NCI-H460 (cell line): ENCODE measurements around a stretch of chr1.

GRCh38 chr1:222040358-222040557 is 298.4 kb upstream of the DUSP10 start:
RAMPAGE:
- cytosol, long total RNA: no peak
- long total RNA: no peak
- nucleus, long total RNA: no peak

RAMPAGE:
- cytosol, long total RNA: no peak
- long total RNA: no peak
- nucleus, long total RNA: no peak
Measured at GRCh38 chr1:222060095-222060578, 318.2 kb upstream of the DUSP10 start.

RAMPAGE:
- cytosol, long total RNA: no peak
- long total RNA: no peak
- nucleus, long total RNA: no peak
Measured at GRCh38 chr1:222071137-222071649, 329.3 kb upstream of the DUSP10 start.

DNA sequence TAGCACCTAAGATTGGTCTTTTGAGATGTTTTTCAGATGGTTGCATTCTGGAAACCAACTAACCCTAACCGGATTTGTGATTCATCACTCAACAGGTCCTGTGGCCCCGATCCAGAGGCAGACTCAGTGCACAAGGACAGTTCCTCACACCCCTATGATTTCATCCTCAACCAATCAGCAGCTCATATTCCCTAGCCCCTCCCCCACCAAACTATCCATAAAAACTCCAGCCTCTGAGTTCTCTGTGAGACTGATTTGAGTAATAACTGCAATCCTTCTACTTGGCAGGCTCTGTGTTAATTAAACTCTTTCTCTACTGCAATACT is 26.3 kb downstream of the HHIPL2 start:
RAMPAGE:
- cytosol, long total RNA: no peak
- long total RNA: no peak
- nucleus, long total RNA: no peak

GRCh38 chr1:222524793-222525287 is 23.1 kb downstream of the HHIPL2 start:
RAMPAGE:
- cytosol, long total RNA: no peak
- long total RNA: no peak
- nucleus, long total RNA: no peak

RAMPAGE:
- cytosol, long total RNA: no peak
- long total RNA: no peak
- nucleus, long total RNA: no peak
Measured at GRCh38 chr1:222618834-222619349, 995 bp downstream of the MIA3 start.

DNA sequence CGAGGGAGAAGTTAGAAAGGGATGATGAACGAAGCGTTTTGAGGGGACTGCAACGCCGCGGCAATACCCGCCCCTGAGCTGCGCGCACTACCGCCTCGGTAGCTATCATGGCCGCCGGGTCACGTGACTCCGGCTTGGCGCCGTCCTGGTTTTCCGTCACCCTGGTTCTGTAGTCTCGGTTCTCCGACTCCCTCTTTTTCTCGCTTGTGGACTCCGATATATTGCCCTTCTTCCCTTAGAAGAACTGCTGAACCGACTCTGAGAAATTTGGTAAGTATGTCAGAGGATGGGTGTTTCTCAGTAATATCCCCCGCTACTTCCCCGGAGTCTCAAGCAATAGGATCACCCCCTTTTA is 286 bp downstream of the BROX start:
RAMPAGE:
- cytosol, long total RNA: start-site peak on the plus strand centred at position 162 of the sequence, 62 bp wide, 411 and 547 reads in 2 replicates
- long total RNA: start-site peak on the plus strand centred at position 161 of the sequence, 63 bp wide, 90 and 169 reads in 2 replicates
- nucleus, long total RNA: start-site peak on the plus strand centred at position 177 of the sequence, 48 bp wide, 149 and 60 reads in 2 replicates

DNA sequence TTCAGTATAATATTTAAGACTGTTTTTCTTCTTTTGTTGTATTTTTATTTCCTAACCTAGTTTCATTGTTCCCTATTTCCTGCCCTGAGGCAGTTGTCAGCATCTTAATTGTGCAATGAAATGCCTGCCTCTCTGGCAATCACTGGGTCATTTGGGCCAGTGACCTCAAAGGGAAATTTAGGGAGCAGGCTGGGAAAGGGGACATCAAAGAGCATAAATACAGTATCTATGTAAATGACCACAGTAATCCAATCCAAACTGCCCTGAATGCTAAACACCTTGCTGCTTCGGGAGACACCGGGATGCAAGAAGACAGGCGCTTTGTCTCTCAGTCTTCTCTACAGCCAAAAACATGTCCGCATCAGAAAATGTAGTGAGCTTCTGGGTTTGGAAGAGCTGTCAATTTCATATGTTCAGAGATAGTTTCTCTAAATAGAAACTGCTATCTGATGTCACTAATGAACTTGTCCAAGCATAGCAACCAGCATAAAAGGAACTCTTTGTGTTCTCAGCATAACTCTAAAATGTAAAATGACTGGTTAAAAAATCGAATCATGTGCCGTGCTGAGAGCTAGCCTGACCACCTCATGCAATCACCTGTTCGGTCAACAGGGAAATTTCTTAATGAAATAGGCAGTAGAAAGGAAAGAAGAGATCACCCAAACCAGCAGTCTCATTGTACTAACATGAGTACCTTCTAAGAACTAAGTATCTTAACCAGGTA is 147.6 kb downstream of the TLR5 start:
RAMPAGE:
- cytosol, long total RNA: no peak
- long total RNA: no peak
- nucleus, long total RNA: no peak

RAMPAGE:
- cytosol, long total RNA: no peak
- long total RNA: no peak
- nucleus, long total RNA: no peak
Measured at GRCh38 chr1:223074587-223075437, 68.2 kb downstream of the TLR5 start.

RAMPAGE:
- cytosol, long total RNA: no peak
- long total RNA: no peak
- nucleus, long total RNA: no peak
Measured at GRCh38 chr1:223116586-223117131, 26.4 kb downstream of the TLR5 start.

DNA sequence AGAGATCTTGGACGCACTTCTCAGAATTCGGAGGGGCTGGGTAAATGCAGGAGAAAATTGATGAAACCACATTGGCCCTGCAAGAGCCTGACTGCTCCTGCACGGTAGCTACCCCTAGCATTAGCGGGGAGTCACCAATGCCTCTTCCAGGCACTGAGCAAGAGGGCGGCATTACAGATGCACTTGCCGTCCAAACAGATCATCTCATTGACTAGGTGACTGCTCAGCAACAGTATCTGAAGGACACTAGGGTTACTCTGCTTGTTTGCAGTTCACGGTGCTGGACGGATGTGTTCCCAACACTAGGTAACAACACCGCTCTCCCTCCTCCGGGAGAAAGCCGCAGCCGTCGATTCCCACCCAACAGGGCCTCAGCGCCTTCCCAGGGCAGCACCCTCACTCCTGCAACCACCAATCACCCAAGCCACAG is 939 bp downstream of the TLR5 start:
RAMPAGE:
- cytosol, long total RNA: no peak
- long total RNA: no peak
- nucleus, long total RNA: no peak

GRCh38 chr1:223248310-223249293 is 105.6 kb upstream of the TLR5 start:
RAMPAGE:
- cytosol, long total RNA: no peak
- long total RNA: no peak
- nucleus, long total RNA: no peak

DNA sequence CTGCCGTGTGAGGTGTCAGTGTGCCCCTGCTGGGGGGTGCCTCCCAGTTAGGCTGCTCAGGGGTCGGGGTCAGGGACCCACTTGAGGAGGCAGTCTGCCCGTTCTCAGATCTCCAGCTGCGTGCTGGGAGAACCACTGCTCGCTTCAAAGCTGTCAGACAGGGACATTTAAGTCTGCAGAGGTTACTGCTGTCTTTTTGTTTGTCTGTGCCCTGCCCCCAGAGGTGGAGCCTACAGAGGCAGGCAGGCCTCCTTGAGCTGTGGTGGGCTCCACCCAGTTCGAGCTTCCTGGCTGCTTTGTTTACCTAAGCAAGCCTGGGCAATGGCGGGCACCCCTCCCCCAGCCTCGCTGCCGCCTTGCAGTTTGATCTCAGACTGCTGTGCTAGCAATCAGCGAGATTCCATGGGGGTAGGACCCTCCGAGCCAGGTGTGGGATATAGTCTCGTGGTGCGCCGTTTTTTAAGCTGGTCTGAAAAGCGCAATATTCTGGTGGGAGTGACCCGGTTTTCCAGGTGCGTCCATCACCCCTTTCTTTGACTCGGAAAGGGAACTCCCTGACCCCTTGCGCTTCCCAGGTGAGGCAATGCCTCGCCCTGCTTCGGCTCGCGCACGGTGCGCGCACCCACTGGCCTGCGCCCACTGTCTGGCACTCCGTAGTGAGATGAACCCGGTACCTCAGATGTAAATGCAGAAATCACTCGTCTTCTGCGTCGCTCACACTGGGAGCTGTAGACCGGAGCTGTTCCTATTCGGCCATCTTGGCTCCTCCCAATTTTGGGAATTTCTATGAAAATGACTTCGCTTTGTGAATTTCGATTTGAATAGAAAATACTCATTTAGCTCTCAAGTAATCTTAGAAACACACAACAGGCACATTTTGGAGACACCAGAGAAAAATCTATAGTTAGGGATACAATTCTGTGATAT is 7.8 kb downstream of the CCDC185 start:
RAMPAGE:
- cytosol, long total RNA: no peak
- long total RNA: no peak
- nucleus, long total RNA: no peak

DNA sequence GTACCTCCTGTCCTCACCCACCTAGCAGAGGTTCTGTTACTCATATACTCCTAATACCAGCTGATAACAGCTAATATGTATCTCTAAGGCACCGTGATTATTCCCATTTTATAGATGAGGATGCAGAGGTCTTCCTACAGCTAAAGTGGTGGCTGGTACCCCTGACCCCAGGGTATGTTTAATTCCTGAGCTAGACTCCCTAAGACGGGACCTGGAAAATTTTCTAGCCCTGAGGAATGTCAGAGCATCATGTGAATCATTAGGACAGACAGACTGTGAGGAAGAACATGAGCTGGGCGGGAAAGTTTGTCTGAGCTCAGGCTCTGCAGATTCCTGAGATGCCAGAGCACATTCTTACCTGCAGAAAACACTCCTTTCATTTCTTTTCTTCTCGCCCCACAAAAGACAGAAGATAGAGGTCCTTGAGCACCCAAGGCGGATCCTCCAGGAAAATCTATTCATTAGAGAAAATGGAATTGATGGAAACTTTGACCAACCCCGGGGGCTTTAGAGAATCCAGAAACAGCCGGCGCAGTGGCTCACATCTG is 6.5 kb downstream of the CAPN2 start:
RAMPAGE:
- cytosol, long total RNA: no peak
- long total RNA: no peak
- nucleus, long total RNA: no peak

RAMPAGE:
- cytosol, long total RNA: no peak
- long total RNA: no peak
- nucleus, long total RNA: no peak
Measured at GRCh38 chr1:223748175-223748669, 35.9 kb downstream of the CAPN2 start.

DNA sequence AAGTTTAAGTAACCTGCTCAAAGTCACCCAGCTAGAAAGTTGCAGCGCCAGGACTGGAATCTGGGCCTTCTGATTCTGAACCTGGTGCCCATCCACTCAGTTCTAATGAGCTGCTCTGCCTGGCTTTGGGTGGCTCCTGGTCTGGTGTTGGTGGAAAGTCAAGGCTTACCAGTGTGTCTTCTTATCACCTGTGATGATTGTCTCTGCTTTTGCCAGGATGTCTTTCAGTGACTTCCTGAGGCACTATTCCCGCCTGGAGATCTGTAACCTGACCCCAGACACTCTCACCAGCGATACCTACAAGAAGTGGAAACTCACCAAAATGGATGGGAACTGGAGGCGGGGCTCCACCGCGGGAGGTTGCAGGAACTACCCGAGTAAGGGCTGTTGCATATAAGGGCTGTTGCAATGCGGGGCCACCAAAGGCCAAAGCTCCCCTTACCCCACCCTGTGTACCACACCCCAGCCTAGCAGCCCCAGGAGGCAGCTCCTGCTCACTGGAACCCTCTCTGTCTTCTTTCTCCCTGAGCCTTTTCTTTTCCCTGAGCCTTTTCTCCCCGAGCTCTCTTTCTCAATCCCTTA is 40.3 kb downstream of the CAPN2 start:
RAMPAGE:
- cytosol, long total RNA: no peak
- long total RNA: no peak
- nucleus, long total RNA: no peak

RAMPAGE:
- cytosol, long total RNA: no peak
- long total RNA: no peak
- nucleus, long total RNA: no peak
Measured at GRCh38 chr1:223820371-223821090, 25.2 kb downstream of the TP53BP2 start.

DNA sequence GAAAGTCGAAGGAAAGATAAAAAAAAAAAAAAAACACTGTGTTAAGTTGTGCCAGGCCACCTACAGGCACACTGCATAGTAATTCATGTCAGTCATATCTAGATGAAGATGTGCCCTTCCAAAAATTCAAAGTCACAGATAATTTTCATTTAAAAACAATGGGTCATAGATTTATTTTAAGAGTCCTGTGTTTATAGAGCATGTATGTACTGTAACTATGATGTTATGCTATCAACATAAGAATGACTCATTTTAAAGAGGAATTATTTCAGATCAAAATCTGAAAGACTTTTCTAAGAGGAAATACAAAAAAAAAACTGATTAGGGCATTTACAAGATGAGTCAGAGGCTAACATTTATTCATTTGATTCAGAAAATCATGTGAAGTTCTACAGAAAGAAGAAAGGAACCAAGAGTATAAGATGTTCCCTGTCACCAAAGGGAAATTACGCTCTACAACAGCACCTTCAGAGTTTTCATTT is 14.0 kb downstream of the TP53BP2 start:
RAMPAGE:
- cytosol, long total RNA: no peak
- long total RNA: no peak
- nucleus, long total RNA: no peak

GRCh38 chr1:223835690-223836309 is 9.9 kb downstream of the TP53BP2 start:
RAMPAGE:
- cytosol, long total RNA: no peak
- long total RNA: no peak
- nucleus, long total RNA: no peak

DNA sequence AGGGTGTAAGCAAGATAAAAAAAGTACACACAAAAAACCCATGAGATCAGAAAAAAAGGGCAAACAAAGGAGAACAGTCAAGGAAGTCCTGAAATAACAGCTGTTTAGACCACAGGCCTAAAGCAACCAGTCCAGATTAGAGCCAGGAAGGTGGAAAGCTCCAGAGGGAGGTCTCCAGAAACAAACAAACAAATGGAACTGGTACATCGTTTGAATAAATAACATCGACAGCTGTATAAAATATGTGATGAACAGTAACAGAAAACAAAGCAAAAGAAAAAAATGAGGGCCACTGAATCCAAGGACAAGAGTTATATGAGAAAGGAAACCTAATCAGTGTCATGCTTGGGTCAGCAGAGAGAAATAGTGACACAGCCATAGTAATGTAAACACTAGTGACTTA is 67.5 kb downstream of the NVL start:
RAMPAGE:
- cytosol, long total RNA: no peak
- long total RNA: no peak
- nucleus, long total RNA: no peak